Epithelial cell of esophagus (primary cell): ENCODE data around the gene ANXA1.

- RRBS, result no CpG with 5 or more reads among the region's 1 CpG
Observed at GRCh38 chr9:70672134-70672602, 257.7 kb upstream of the KLF9 start.

GRCh38 chr9:70905591-70906113 lies 215.8 kb downstream of the TRPM3 start:
- RRBS, result no CpG with 5 or more reads among the region's 6 CpGs

DNA sequence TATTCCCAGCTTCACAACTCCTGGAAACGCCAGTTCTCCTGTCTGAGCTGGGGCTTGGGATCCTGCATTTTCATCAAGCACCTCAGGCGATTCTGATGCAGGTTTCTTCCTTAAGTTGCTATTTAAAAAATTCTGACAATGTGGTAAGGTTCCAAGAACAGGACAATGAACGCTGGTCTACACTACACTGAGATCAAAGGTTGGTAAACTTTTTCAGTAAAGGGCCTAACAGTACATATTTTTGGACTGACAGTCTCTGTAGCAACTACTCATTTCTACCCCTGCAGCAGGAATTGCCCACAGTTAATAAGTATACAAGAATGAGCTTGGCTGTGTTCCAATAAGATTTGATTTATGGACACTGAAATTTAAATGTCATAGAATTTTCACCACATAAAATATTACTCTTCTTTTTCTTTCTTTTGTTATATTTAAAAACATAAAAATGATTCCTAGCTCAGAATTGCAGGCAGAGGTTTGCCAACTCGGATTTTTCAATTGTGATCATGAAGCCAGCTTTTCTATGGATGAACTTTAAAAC lies 87.6 kb downstream of the CEMIP2 start:
- RRBS, result no CpG with 5 or more reads among the region's 4 CpGs

DNA sequence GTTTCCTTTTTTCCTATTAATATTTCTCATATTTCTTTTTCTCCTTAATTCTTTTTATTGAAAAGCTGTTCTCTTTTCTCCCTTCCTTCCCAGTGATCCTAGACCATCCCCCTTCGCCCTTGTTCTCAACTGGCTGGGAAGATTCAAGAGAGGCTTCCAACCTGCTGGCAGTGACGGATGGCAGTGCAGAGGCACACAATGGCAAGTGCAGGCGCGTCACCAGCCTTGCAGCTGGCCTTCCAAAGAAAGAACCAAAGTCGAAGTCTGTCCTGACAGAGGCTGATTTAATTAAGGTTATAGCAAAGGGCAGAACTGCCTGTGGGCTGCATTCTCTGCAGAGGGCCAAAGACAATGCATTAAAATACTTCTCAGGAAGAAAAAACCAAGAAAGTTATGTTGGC lies 7.4 kb downstream of the CEMIP2 start:
- RRBS, result no CpG with 5 or more reads among the region's 5 CpGs

DNA sequence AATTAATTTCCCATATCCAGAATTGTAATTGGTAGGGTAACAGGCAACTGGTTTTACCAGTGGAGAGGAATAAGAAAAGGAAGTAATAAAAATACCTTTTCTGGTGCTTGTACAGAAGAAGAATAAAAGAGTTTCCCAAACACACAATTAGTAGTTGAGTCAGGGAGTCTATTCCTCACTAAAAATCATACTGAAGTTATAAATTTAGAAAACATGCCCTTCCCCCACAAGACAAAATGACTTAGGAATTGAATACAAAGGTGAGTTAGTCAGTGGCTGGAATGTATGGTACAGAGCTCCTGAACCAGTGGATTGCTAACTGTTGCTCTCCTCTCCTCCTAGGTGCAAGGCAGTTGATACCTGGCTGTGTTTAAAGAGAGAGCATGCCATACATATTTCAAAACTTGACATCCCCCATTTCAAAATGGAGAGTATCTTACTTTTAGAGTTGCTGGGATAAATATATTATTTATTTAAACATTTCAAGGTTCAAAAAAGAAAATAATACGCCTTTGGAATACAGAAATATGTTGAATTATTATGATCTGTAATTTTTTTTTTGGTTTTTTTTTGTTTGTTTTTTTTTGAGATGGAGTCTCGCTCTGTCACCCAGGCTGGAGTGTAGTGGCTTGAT lies 1.9 kb downstream of the GDA start:
- RRBS, result no CpG with 5 or more reads among the region's 2 CpGs

GRCh38 chr9:72355305-72355763 lies 9.7 kb downstream of the ZFAND5 start:
- RRBS, result no CpG with 5 or more reads among the region's 3 CpGs

DNA sequence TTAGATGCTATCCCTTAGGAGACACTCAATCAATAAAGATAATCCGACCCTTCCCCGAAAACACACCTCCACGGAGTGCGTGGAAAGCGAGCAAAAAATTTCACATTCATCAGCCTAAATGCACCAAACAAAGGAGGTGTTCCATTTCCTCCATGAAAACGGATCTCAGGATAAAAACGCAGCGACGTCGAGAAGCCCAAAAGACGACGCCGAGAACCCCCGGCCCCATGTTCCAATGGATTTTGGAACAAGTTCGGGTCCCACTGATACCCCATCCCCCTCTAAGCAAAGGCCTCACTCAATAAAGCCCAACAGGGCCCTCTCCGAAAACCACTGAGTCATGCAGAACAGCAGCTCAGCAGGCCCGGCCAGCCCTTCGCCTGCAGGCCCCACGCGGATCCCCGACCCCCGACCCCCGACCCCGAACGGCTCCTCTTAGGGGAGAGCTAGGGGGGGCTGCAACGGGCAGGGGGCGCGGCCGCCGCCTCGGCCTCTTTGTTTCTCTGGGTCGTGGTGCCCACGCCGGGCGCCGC lies 1.1 kb downstream of the ZFAND5 start:
- RRBS, result no CpG with 5 or more reads among the region's 36 CpGs

- RRBS, result no CpG with 5 or more reads among the region's 2 CpGs
Observed at GRCh38 chr9:72476978-72477494, 44.4 kb upstream of the TMC1 start.

DNA sequence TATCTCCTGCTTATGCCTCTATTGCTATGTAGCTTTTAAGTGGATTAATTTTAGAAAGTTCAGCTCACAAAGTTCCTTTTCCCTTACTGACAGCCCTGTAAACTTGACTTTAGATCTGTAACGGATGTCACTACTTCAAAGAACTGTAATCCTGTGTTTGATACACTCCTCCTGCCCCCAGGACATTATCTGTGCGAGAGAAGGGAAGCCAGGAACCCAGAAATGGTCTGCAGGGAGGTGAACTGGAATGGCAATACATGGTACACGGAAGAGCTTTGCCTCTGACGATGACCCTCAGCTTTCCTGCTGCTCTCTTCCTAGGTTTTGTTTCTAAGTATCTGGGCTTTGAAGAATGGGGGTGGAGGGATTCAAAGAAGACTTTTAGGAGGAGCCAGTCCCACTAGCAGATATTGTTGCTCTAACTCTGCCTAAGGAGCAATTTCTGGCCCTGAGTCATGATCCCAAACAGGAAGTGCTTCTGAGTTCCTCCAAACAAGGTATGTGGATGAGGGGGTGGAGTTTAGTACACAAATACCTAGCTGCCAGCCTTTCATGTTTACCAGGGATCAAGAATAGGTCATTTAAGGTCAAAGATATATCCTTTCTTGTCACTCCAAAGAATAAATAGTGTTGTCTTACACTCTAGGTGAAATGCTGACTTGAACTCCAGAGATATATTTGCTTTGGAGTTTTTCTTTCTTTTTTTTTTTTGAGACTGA lies 43.4 kb upstream of the TMC1 start:
- RRBS, result no CpG with 5 or more reads among the region's 4 CpGs

- RRBS, result no CpG with 5 or more reads among the region's 2 CpGs
Observed at GRCh38 chr9:72526657-72526938, 5.2 kb downstream of the TMC1 start.

- RRBS, result no CpG with 5 or more reads among the region's 6 CpGs
Observed at GRCh38 chr9:72553935-72554853, 32.8 kb downstream of the TMC1 start.

- RRBS, result no CpG with 5 or more reads among the region's 5 CpGs
Observed at GRCh38 chr9:72983382-72984056, 30.7 kb upstream of the ALDH1A1 start.

DNA sequence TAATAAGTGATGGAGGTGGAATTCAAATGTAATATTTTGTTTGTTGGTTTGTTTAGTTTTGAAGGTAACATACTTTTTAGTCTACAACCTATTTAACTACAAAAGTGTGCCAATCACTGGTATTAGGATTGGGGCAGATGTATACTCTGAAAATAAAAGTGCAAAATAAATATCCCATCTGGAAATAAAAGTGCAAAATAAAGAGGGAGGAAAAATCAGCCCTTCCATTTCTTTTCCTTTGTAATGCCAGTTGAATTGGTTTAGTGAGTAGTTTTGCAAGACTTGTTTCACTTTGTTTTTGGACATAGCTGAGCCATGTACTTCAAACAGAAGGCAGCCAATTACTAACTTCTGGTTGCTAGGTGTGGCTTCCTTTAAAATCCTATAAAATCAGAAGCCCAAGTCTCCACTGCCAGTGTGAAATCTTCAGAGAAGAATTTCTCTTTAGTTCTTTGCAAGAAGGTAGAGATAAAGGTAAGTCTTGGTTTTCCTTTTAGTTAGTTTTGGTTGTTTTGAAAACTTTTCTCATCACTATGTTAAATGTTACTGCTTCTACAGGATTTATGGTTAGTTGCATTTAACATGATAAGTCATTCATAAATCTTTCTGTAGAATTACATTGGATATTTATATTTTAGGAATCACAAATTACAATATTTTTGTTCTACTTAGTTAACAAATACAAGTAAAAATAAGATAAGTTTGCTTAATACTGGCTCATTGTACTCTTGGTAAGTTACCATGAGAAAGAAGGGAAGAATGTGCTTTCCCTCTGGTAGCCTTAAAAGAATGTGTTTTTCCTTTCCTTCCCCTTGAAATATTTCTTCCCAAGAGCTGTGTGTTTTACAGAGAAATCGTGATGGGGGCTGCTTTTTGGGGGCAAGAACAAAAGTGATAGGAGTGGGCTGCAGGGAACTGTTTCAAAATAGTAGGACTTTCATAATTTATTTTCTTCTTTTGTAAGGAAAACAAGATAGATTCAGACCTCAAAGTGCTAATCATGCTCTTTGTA lies at the start of gene ANXA1:
ANXA1 (plus strand) TSS at position 415 of the 1,012 bp plus-strand sequence.
- RRBS, result no CpG with 5 or more reads among the region's 1 CpG

GRCh38 chr9:73259059-73259356 lies 107.3 kb downstream of the ANXA1 start:
- RRBS, result no CpG with 5 or more reads among the region's 11 CpGs

- RRBS, result no CpG with 5 or more reads among the region's 1 CpG
Observed at GRCh38 chr9:73893123-73893596, 604.0 kb upstream of the RORB start.

GRCh38 chr9:74087700-74088454 lies 409.3 kb upstream of the RORB start:
- RRBS, result no CpG with 5 or more reads among the region's 12 CpGs

GRCh38 chr9:74498883-74499244 lies 1.7 kb downstream of the RORB start:
- RRBS, result 3% methylated on average over 6 of the region's 17 CpGs

DNA sequence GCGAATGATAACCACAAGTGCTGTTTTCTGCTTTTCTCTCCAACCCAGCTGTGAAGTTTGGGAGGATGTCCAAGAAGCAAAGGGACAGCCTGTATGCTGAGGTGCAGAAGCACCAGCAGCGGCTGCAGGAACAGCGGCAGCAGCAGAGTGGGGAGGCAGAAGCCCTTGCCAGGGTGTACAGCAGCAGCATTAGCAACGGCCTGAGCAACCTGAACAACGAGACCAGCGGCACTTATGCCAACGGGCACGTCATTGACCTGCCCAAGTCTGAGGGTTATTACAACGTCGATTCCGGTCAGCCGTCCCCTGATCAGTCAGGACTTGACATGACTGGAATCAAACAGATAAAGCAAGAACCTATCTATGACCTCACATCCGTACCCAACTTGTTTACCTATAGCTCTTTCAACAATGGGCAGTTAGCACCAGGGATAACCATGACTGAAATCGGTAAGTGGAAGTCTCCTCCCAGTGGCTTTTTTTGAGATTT lies 145.3 kb downstream of the RORB start:
- RRBS, result no CpG with 5 or more reads among the region's 14 CpGs

DNA sequence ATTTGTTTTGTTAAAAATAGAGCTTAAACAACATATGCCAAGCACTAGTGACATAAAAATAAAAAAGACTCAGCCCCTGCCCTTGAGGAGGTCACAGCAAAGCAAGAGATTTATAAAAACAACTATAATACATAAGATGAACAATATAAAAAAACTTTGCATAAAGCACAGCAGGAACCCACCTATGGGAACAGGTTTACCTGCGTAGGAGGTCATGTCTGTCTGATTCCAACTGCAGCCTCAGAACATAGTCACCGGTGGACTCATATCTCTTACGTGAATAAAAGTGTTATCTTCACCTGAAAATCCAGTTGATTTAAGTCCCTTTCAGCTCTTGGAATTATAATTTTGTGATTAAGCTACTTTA lies 1.3 kb downstream of the CARNMT1 start:
- RRBS, result no CpG with 5 or more reads among the region's 3 CpGs

DNA sequence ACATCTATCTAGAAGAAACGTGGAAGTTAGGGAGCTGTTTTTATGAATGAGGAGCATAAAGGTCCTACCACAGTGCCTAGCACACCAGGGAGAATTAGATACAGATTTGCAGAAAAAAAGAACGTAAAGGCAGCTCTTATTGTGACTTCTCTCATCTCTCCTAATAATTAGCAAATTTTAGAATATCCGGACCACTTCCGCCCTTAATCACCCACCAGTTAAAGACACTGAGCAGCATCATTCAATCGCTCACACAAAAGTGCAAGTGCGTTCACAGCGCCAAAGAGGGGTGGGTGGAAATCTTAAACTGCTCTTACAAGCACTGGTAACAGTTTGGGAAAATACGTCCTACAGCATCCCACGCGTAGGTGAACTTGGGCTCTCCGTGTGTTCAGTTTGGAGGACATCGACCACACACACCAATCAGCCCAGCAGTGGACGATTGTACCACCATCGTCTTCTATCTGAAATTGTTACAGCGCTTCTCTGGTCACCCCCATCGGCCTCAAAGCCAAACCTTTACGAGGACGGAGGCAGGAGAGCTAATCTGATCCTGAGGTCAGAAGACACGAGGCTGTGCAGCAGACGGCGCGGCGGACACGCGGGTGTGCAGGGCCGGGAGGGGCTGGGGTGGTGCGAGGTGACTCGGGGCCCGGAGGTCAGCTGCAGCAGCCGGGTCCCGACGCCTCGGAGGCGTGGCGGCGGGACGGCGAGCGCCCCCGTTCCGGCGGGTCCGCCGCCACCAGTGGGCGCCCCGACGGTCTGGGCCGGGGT lies 686 bp downstream of the CARNMT1 start:
- RRBS, result 1% methylated on average over 23 of the region's 48 CpGs